ENCODE data around the genes LRRC8E, FBN3 and CD320.

- RRBS, result no CpG with 5 or more reads among the region's 14 CpGs
These were observed 49.9 kb downstream of the ZNF557 start for GRCh38 chr19:7119432-7119777.

DNA sequence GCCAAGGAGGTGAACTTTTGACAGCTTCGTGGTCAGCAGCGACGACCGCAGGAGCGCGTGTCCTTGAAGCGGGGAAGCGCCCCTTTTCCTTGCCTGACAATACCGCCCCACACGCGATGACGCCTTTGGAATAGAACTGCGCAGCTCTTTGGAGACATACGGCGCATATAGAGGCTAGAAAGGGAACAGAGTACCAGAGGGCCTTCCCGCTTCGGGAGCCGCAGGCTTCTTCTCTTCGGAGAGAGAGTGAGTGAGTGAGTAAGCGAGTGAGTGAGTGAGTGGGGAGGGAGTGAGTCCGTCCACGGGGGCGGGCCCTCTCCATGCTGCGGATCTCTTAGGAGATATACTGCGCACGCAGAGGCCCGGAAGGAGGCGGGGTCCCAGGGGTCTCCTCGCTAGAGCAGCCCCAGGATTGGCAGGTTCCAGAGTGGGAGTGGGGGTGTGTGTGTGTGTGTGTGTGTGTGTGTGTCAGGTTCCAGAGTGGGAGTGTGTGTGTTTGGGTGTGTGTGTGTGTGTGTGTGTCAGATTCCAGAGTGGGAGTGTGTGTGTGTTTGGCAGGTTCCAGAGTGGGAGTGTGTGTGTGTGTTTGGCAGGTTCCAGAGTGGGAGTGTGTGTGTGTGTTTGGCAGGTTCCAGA is 97.0 kb downstream of the INSR start:
- RRBS, result no CpG with 5 or more reads among the region's 29 CpGs

DNA sequence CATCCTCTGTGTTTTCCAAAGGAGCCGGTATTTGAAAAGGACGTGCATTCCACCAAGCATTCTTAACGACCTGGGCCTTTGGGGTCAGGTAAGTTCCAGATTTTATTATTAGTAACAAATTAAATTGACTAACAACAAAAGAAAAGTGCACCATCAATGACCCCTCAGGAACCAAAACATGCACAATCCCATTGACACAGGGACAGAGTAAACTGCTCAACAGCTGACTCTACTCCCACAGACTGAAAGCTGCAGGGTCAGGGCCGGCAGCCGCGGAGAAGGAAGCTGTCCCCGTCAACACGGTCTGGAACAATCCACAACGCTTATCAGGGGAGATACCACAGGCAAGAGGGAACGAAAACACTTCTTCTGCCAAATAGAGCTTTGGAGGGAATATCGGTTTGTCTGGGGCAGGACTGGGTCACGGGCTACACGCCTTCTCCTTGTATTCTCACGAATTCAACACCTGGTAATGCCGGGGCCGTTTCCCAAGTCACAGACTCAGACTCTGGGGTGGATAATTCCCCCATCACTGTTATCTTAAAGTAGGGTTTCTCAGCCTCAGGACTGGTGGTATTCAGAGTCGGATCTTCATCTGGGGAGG is 82.7 kb downstream of the INSR start:
- RRBS, result no CpG with 5 or more reads among the region's 17 CpGs

DNA sequence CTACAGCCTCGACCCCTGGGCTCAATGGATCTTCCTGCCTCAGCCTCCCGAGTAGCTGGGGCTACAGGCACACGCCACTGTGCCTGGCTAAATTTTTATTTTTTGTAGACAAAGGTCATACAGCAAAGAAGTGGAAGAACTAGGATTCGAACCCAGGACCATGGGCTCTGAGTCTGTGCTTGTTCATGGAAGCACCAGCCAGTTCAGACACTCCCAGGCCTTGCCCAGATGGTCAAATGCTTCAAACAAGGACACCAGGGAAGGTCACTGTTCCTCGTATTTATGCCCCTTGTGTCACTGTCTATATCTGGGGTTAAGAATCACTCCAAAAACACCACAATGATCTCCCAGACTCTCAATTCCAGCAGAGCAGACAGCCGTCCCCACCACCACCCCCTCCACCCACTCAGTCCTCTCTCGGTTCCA is 79.2 kb downstream of the INSR start:
- RRBS, result no CpG with 5 or more reads among the region's 7 CpGs

GRCh38 chr19:7330419-7330618 is 18.4 kb upstream of the ARHGEF18 start:
- RRBS, result no CpG with 5 or more reads among the region's 2 CpGs

- RRBS, result no CpG with 5 or more reads among the region's 12 CpGs
These were observed 11.2 kb upstream of the ARHGEF18 start for GRCh38 chr19:7337231-7338188.

DNA sequence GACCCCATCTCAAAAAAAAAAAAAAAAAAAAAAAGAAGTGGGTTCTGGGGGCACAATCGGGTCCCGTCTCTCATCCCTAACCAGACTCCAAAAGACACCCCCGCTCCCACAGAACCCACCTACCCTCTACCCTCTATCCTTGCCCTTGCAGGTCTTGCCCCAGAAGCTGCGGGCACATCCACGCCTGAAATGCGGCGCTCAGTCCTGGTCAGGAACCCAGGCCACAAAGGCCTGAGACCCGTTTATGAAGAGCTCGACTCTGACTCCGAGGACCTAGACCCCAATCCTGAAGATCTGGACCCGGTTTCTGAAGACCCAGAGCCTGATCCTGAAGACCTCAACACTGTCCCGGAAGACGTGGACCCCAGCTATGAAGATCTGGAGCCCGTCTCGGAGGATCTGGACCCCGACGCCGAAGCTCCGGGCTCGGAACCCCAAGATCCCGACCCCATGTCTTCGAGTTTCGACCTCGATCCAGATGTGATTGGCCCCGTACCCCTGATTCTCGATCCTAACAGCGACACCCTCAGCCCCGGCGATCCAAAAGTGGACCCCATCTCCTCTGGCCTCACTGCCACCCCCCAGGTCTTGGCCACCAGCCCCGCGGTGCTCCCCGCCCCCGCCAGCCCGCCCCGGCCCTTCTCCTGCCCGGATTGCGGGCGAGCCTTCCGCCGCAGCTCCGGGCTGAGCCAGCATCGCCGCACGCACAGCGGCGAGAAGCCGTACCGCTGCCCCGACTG is 3.2 kb upstream of the MCOLN1 start:
- RRBS, result 93% methylated on average over 20 of the region's 49 CpGs

- RRBS, result 92% methylated on average over 8 of the region's 9 CpGs
These were observed 1.7 kb upstream of the MCOLN1 start for GRCh38 chr19:7520773-7521112.

- RRBS, result no CpG with 5 or more reads among the region's 12 CpGs
These were observed 2.4 kb downstream of the FCER2 start for GRCh38 chr19:7699214-7700187.

DNA sequence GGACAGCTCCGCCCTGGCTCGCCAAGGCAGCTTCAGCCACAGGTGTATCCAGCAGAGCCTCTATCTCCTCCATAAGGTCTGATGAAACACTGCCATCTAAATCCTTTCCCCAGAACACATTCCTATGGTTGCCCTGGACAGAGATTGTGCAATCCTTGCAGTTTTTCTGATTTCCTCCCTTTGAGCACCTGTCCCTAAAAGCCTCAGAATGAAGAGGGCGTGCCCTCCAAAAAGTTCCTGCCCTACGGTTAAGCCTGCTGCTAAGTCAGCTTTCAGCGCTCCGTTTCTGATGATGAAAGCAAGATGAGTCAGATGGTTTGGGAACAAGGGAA is 21.0 kb downstream of the CLEC4M start:
- RRBS, result no CpG with 5 or more reads among the region's 6 CpGs

GRCh38 chr19:7868225-7868637 is 6.0 kb downstream of the PRR36 start:
- RRBS, result 3% methylated on average over 5 of the region's 25 CpGs

DNA sequence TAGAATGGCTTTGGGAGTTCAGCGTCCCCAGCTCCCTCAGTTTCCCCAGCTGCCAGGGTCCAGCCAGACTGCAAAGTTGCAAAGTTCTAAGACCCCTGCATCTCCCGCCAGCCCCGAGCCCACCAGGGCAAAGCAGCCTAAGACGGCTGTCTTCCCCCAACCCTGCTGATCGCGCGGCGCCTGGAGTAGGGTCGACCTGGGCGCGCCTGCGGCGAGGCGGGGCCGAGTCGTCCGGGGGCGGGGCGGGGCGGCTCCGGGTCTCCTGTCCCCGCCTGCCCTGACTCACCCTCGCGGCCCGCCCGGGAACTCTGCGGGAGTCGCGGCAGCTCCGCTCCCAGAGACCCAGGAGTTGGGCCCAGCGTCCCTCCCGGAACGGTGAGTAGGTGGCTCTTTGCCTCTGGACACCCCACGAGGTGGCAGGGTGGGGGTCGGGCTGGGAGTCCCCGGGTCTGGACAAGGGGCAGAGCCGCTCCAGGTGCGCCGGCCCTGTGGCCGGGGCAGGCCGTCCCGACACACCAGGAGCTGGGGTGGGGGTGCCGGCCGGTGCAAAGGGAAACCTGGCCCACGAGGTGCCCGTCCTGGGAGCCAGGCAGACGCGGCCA is at the start of gene LRRC8E:
TSS of gene LRRC8E (plus strand) at position 285 of the 602 bp plus-strand sequence.
- RRBS, result 3% methylated on average over 19 of the region's 48 CpGs

DNA sequence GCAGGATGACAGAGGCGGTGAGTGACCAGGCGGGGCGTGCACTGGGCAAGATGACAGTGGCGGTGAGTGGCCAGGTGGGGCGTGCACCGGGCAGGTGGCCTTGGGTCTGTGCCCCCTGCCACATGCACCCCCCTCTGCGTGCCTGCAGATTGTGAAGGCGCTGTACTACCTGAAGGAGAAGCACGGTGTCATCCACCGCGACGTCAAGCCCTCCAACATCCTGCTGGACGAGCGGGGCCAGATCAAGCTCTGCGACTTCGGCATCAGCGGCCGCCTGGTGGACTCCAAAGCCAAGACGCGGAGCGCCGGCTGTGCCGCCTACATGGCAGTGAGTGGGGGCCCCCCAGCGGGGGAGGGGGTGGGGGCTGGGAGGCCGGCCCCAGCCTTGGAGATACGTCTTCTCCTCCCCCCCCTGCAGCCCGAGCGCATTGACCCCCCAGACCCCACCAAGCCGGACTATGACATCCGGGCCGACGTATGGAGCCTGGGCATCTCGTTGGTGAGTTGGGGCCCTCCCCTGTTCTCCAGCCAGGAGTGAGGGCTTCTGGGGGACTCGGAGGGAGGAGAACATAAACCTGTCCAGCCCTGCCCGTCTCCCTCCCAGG is 3.7 kb upstream of the TGFBR3L start:
- RRBS, result 33% methylated on average over 1 of the region's 35 CpGs

- RRBS, result no CpG with 5 or more reads among the region's 21 CpGs
These were observed 744 bp downstream of the TIMM44 start for GRCh38 chr19:7942667-7943176.

GRCh38 chr19:7973749-7974404 is 30.4 kb upstream of the TIMM44 start:
- RRBS, result no CpG with 5 or more reads among the region's 26 CpGs

- RRBS, result 2% methylated on average over 37 of the region's 59 CpGs
These were observed 426 bp downstream of the ELAVL1 start for GRCh38 chr19:8004976-8005453.

DNA sequence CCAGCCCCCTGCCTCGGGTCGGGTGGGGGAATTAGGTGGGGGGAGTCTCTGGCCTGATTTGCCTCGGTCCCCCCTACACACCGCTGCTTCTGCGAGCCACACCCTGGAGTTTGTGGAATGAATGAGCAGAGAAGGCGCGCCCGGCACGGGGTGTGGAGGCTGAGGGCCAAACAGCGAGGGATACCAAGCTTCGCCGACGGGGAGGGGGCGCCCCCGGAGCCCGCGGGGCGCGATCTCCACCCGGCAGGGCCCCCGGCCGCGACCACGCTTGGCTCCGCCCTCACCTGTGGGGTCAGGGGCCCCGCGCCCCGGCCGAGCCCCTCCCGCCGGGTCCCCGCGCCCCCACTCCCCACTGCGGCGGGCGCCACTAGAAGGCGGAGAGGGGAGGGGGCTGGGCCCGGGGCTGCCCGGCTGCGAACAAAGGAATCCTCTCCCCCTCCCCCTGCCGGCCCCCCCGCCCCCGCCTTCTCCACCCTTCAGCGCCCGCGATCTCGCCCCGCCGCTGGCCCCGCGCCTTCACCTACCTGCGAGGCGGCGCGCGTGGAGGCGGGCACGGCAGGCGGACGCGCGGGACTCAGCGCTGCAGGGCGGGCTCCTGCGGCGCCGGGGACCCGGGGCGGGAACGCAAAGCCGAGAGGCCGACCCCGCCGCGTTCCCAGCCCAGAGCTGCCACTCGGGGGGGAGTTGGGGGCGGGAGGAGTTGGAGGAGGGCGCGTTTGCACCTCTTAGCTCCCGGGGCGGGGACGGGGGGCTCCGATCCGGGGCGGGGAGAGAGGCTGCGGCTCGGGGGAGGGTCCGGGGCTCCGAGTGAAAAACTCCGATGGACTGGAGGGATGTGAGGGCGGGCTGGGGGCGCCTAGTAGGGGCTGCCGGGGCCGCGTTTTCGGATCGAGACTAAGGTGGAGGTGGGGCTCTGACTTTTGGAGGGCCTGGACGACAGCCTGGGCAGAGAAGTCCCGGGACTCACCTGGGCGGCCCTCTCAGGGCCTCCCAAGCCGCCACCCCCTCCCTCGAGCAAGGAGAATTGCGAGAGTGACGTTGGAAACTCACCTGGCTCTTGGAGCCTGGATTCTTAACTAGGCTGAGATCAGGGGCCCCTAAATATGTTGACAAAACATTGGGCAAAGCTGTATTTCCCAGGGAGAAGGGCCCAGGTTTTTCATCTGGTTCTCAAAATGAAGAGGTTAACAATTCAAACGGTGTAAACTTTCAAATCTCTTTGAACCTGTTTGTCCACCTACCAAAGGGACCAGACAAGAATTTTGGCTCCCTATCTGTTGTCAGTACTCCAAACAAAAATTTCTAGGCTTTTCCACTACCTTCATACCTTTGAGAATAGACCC is at the start of gene FBN3:
TSS of gene FBN3 (minus strand) at position 668 of the 1,343 bp plus-strand sequence.
- RRBS, result 3% methylated on average over 48 of the region's 105 CpGs

GRCh38 chr19:8203621-8204125 is 5.5 kb upstream of the CERS4 start:
- RRBS, result no CpG with 5 or more reads among the region's 8 CpGs

GRCh38 chr19:8240324-8241375 is 31.5 kb downstream of the CERS4 start:
- RRBS, result 47% methylated on average over 3 of the region's 18 CpGs

GRCh38 chr19:8307662-8308515 is at the start of gene CD320:
Gene CD320 (minus strand): TSS chr19:8308358.
- RRBS, result no CpG with 5 or more reads among the region's 73 CpGs

Measured in Ishikawa (cell line).